Neutrophil (primary cell): ENCODE results near the genes NR1H3, PTPMT1, OR4S1, OR4C12, OR5F1 and OR5AR1.

DNA sequence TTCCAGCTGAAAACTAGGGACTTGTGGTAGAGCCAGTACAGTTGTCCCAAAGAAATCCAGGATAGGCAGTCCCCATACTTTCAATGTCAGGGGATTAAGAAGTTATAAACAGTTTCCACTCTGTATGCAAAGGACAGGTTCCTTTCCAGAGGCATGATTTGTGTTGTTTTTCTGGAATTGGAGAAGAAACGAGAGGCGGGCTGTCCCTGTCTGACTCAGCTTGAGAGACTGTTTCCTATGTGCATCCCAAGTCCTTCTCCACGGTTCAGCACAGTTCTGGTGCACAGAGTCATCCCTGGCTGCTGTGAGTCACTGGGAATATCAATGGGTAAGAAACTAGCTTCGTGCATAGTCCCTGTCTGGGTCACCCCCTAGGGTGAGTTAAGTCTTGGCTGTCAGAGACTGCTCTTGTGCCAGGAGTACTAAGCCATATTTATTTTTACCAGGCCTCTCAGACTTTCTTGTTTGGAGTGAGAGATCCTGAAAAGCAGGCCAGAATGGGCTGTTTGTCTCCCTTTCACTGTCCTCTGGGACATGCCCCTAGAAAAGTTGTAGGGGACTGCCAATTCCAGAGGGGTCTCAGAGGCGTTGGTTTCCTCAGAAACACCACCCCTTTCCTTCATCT lies 2.4 kb upstream of the LRP4 start:
- PRO-cap, result no peak

- PRO-cap, result no peak
Measured at GRCh38 chr11:47004516-47005119, 68.1 kb downstream of the CSTPP1 start.

- PRO-cap, result no peak
Measured at GRCh38 chr11:47161699-47162294, 14.9 kb downstream of the ARFGAP2 start.

DNA sequence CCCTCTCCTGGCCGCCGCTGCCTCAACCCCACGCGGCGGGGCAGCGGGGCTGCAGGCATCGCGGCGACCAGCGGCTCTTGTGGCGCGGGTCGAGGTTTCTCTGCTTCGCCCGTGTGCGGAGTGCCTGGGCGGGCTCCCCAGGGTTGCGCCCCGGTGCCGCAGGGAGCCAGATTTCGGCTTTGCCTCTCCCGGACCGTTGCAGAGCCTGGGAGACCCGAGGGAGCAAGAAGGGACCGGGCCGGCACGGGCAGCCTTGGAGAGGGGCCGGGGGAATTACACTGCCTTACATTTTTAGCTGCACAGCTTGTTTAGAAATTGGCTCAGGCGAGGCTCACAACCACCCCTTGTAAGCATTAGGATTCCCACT lies 240 bp upstream of the PACSIN3 start:
- PRO-cap, result no peak

DNA sequence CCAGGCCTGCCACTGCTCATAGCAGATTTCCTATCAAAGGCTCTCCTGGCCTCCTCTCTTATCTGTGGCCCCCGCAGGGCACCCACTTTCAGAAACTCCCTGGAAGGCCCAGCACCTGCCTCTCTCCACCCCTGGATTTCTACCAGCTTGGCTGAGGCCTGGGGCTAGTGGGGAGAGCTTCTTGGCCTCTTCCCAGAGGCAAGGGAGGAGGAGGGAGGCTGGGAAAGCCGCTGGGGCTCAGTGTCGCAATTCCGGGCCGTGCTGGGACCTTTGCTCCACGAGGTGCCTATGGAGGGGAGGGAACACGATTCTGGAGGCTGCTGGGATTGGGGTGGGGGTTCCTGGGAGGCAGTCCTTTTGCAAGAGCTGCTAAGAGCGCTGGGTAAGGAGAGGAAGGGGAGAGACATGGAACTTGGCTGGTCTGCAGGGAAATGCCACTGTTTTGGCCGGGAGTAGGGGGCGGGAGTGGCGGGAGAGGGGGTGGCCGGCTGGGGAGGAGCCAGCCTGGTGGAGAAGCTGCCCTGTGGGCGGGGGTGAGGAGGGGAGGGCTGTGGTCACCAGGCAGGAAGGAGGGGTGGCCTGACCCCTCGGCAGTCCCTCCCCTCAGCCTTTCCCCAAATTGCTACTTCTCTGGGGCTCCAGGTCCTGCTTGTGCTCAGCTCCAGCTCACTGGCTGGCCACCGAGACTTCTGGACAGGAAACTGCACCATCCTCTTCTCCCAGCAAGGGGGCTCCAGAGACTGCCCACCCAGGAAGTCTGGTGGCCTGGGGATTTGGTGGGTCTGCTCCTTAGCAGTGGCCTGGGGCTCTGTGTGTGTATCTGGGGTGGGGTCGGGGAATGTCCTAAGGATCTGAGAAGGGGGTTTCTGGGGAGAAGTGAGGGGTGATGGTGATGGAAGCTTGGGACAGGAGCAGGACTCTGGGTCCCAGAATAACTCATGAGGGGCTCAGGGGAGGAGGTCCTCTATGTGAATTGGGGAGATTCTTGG lies at the start of gene NR1H3:
Gene NR1H3 (plus strand): TSS at position 643 of the 989 bp plus-strand sequence.
- PRO-cap, result no peak

- PRO-cap, result no peak
Measured at GRCh38 chr11:47289698-47290198, 32.0 kb downstream of the NR1H3 start.

DNA sequence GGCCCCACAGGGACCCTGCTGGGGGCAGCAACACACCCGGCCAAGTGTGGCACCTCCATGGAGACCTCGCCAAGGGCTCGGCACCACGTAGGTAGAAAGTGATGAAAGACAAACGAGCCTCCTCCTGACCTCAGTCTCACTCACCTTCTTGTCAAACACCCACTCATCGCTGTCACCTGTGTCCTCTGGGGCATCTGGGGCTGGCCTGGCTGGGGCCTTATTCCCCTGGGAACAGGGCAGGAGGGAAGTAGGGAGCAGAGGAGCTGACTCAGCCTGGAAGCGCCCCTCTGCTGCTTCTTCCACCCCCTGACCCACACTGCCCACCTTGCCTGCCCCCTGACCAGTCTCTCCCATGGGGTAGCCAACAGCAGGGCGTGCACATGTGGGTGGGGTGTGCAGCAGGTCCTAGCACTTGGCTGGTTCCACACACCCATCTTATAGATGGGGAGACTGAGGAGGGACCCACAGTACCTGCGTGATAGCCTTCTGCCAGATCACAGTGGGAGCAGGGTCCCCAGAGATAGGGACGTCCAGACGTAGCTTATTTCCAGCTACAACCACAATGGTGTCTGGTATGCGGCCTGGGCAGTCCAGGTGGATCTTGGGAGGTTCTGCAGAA lies 13.2 kb downstream of the MYBPC3 start:
- PRO-cap, result no peak

GRCh38 chr11:47565177-47566403 lies at the start of gene PTPMT1:
Gene PTPMT1 (plus strand): TSS chr11:47565599.
- PRO-cap, result no peak

DNA sequence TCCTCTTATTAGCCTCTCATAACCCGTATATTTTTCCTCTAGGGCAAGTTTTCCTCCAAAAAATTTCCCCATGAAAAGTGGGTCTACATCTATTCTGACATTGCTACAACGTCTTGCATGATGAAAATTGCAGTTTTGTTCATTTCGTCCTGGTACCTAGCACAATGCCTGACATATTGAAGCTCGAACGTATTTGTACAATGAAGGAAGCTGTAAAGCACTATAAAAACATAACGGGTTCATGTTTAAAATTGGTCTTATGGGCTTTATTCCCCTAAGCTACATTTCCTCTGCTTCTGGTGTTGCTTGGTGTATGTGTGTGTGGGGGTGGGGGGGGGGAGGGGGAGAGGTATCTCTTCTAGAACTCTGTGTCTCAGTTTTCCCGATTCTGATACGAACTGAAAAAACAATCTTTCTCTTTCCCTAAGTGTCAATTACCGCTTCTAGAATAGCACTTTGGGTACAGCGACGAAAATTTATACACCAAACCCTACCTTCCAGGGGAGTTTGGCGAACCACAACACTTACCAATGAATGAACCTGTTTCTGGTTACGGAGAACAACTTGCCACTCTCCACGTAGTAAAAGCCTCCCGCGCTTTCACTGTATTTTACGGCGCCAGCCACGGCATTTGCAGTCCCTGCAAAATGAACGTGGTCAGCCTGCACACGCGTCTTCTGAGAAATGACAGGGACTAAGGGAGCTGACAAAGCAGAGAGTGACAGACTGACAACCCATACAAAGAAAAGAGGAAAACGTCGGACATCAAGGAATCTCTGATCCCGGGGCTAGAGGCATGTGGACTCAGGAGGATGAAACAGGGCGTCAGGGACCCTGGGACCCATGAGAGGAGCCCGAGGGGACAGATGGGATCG lies 593 bp downstream of the NUP160 start:
- PRO-cap, result no peak

GRCh38 chr11:47920305-47920907 lies 60.0 kb upstream of the PTPRJ start:
- PRO-cap, result no peak

GRCh38 chr11:47924154-47924409 lies 56.3 kb upstream of the PTPRJ start:
- PRO-cap, result no peak

DNA sequence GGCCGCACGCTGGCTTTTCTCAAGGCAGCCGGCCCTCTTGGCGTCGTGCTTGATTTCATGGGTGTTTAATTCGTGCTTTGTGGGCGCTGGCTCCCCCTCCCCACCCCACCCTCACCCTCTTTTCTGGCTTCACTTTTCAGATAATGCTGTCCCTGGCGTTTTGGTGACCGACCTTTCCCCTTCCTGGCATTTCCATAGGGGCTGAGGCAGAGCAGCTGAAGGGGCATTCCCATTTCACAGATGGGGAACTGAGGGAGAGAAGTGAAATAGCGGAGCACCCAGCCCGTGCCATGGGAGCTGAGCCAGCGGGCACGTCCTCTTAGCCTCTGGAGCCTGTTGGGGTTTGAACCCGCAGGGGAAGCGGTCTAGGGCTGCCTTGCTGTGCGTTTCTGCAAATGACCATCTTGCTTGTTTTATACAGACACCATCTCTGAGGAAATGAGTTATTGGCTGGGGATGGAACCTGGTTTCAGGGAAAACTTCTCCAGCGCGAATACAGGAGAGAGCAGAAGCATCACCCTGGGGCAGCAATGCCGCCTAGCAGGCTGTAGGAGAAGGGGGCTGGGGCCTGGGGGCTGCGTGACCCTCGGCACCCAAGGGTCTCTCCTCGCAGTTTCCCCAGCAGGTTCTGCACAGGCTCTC lies 1.3 kb downstream of the PTPRJ start:
- PRO-cap, result no peak

- PRO-cap, result no peak
Measured at GRCh38 chr11:48005671-48006354, 25.5 kb downstream of the PTPRJ start.

DNA sequence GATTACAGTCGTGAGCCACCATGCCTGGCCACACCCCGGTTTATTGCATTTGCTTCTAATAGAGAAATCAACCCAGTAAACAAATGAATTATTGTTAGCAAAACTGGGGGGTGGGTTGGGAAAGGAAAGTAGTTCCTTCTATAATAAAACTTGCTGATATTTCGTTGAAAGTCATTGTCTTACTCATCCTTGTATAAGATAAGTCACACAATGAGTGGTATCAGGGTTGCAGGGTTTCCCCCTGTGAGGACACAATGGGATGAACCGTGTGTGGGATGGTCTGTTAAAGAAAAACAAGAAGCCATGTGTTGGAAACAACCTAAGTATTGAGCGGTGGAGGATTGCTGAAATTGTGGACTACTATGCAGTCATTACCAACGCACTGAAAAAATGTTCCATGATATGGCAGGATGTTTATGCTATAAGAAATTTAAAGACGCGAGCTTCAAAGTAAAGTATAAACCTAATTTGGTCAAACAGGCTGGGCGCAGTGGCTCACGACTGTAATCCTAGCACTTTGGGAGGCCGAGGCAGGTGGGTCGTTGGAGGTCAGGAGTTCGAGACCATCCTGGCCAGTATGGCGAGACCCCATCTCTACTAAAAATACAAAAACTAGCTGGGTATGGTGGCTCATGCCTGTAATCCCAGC lies 28.6 kb downstream of the PTPRJ start:
- PRO-cap, result no peak

- PRO-cap, result no peak
Measured at GRCh38 chr11:48035014-48035769, 54.8 kb downstream of the PTPRJ start.

DNA sequence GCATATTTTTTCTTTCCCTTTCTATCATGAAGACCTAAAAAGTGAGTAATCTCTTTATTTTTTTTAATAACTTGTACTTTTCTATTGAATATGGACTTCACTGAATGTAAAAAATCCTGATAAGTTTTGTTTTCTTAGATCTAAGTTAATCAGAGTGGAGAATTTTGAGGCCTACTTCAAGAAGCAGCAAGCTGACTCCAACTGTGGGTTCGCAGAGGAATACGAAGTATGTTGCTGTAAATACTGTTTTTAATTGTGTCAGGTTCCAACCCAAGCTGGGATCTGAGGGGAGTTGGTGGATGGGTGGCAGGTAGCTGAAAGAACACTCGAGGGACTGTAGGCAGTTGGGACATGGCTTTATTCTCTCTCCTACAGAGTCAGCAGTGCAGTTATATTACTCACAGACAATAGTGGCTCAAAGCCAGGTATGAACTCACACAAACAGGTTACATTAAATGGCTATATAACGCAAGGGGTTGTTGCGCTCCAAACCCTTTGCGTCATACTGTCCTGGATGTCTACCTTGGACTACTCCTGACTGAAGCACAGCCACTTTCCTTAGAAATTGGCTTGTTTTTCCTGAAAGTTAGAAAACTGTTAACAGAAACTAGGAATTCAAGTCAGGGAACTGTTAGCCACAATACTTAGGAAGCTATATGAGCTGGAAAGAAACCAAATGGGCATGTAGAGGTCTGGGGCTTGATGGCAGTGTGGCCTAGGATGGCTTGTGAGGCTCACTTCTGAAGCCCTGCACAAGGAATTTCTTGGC lies 66.5 kb upstream of the OR4B1 start:
- PRO-cap, result no peak

DNA sequence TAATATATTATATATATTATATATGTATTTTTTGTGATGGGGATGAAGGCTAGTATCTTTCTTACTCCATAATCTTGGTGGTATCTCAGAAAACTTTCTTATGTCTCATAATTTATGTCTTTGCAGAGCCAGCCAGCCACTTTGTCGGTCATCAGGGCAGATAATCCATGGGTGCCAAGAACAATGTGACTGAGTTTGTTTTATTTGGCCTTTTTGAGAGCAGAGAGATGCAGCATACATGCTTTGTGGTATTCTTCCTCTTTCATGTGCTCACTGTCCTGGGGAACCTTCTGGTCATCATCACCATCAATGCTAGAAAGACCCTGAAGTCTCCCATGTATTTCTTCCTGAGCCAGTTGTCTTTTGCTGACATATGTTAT lies at the start of gene OR4S1:
Gene OR4S1 (plus strand): TSS at position 168 of the 380 bp plus-strand sequence.
- PRO-cap, result no peak

- PRO-cap, result no peak
Measured at GRCh38 chr11:49982313-49982822, at the start of gene OR4C12. Gene OR4C12 (minus strand): TSS chr11:49982535.

DNA sequence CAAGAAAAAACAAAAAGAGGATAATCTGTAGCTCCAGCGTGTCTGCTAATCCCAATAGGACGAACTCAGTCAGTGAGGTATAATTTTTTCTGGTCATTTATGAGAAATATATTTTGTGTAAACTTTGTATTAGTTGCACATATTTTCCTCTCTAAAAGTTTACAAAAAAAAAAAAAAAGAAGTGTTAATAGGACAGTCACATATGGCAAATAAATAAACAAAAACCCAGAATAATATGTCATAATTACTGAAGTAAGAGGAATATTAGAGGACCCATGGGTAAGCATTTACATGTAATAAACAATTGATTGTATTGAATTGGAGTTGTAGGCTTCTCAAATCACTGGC lies at the start of gene OR5F1:
Gene OR5F1 (minus strand): TSS at position 97 of the 348 bp plus-strand sequence.
- PRO-cap, result no peak

GRCh38 chr11:56663419-56663832 lies at the start of gene OR5AR1:
Gene OR5AR1 (plus strand): TSS chr11:56663686.
- PRO-cap, result no peak